B cell (primary cell): ENCODE measurements around a stretch of chr1.

DNA sequence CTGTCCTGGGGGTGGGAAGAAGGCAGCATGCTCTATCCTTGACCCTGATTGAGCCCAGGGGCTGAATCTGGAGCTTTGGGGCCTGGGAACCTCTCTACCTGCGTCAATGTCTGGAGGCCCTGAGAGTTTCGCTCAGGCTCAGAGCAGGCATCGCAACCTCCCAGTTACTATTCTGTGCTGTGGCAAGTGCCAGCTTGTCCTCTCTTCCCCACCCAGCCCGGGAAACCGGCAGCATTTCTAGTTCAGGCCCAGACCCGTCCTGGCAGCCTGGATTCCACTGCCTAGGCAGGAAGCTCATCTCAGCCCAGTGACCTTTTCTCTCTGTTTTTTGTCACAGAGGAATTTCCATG is 10.0 kb upstream of the IRF6 start:
- PRO-cap, result no peak
- CAGE, long polyA plus RNA, result no peak

DNA sequence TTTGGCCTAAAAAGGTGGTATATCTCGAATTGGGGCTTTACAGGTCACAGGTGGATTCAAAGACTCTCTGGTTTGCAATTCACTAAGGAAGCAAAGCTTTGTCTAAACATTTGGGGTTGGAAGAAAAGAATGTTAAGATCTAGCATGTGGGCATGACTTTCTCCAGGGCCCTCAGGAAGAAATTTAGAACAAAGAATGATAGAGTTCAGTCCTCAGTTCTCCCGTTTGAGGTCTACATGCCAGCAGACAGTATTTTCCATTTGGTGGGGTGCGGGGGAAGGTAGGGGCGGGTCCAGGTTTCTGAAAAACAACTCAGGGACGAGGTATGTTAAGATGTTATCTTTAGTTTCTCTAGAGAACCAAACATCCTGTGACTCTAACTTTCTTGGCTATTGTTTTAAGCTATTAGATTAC is 42.4 kb upstream of the SYT14 start:
- PRO-cap, result no peak
- CAGE, long polyA plus RNA, result no peak

DNA sequence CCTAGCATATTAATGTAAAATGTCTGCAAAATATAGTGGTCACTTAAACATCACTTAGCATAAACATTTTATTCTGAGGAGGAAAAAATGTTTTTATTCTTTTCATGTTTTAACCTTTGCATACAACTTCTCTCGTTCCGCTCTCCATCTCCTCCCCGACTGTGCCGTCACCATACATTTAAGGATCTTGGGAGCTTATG is 131.9 kb downstream of the SYT14 start:
- PRO-cap, result no peak
- CAGE, long polyA plus RNA, result no peak

DNA sequence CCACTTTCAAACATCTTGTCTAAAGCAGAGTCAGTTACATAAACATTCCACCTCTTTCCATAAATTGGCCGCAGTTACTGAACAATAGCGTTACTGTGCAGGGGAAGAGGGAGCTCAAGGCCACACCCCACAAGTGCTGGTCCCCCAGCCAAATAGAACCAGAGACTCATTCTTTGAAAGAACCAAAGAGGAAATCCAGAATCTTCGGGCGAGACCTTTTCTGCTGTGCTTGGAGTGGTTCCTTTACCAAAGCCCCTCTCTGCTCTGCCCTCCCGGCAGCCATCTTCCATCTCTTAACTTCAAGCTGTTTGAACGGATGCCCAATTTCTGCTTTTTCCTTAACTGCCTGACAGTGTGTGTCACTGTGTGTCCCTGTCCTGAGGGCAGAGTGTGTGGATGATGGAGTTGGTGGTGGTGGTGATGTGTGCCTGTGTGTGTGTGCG is 30.1 kb downstream of the SERTAD4 start:
- PRO-cap, result no peak
- CAGE, long polyA plus RNA, result no peak

- PRO-cap, result no peak
- CAGE, long polyA plus RNA, result no peak
Measured at GRCh38 chr1:211372145-211372971, 45.7 kb downstream of the TRAF5 start.

DNA sequence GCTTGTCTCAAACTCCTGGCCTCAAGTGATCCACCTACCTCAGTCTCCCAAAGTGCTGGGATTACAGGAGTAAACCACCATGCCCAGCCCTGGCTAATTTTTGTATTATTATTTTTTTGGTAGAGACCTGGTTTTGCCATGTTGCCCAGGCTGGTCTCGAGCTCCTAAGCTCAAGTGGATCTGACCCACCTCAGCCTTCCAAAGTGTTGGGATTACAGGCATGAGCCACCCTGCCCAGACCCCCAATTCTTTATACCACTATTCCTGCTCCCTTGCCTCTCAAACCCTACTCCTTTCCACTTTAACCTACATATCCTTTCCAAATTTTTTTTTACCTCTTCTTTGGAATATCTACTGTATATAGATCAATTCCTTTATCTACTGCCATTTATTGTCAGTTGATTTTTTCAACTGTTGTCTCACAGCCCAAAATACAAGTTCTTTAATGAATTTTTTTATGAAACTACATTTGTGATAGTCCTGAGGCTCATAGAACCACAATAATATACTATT is 8.2 kb downstream of the SLC30A1 start:
- PRO-cap, result no peak
- CAGE, long polyA plus RNA, result no peak

GRCh38 chr1:211723294-211723700 is 47.9 kb upstream of the NEK2 start:
- PRO-cap, result no peak
- CAGE, long polyA plus RNA, result no peak

- PRO-cap, result no peak
- CAGE, long polyA plus RNA, result no peak
Measured at GRCh38 chr1:211738871-211739327, 63.5 kb upstream of the NEK2 start.

DNA sequence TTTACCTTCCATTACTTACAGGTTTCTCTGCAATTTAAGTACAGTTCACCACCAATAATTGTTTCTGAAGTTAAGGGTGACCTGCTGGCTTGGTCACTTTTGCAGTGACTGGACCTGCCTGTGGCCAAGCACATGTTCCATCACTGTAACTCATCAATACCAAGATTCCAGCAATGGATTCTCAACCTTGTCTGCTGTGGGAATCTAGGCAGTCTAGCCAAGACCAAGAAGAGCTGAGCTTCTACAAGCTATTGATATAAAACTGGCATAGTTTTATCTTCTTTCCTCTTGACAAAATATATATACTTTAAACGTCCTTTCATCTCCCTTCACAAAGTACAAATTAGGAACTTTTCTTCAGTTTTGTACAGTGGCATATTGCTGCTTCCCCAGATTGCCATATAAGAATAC is 71.4 kb upstream of the NEK2 start:
- PRO-cap, result no peak
- CAGE, long polyA plus RNA, result no peak

GRCh38 chr1:212234494-212235148 is 50.6 kb upstream of the PPP2R5A start:
- PRO-cap, result no peak
- CAGE, long polyA plus RNA, result no peak

GRCh38 chr1:212255482-212256679 is 29.3 kb upstream of the PPP2R5A start:
- PRO-cap, result no peak
- CAGE, long polyA plus RNA, result no peak

DNA sequence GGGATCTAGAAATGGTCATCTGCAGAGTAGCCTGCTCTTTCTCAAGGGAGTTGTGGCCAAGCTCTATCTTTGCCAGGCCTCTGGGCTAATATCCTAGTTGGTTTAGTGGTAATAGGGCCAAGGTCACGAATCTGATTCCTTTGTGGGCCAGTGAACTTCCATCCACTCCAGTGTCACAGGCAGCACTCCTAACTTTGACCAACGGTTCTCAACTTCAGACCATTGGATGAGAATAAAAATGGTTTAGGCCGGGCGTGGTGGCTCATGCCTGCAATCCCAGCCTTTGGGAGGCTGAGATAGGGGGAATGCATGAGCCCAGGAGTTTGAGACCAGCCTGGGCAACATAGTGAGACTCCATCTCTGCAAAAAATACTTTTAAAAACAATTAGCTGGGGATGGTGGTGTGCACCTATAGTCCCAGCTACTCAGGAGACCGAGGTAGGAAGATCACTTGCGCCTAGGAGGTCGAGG is 28.0 kb upstream of the PPP2R5A start:
- PRO-cap, result no peak
- CAGE, long polyA plus RNA, result no peak

GRCh38 chr1:212347685-212348628 is 62.7 kb downstream of the PPP2R5A start:
- PRO-cap, result no peak
- CAGE, long polyA plus RNA, result no peak

DNA sequence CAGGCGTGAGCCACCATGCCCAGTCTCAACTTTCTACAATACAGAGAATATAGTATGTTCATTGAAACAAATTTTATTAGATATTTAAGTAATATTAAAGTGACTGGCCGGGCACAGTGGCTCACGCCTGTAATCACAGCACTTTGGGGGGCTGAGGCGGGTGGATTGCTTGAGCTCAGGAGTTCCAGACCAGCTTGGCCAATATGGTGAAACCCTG is 51.5 kb downstream of the PACC1 start:
- PRO-cap, result no peak
- CAGE, long polyA plus RNA, result no peak

- PRO-cap, result unidirectional peak, minus-strand start at chr1:212433359
- CAGE, long polyA plus RNA, result no peak
Measured at GRCh38 chr1:212433204-212433995, 680 bp downstream of the NENF start.

- PRO-cap, result no peak
- CAGE, long polyA plus RNA, result no peak
Measured at GRCh38 chr1:212561326-212562041, 47.1 kb upstream of the ATF3 start.

DNA sequence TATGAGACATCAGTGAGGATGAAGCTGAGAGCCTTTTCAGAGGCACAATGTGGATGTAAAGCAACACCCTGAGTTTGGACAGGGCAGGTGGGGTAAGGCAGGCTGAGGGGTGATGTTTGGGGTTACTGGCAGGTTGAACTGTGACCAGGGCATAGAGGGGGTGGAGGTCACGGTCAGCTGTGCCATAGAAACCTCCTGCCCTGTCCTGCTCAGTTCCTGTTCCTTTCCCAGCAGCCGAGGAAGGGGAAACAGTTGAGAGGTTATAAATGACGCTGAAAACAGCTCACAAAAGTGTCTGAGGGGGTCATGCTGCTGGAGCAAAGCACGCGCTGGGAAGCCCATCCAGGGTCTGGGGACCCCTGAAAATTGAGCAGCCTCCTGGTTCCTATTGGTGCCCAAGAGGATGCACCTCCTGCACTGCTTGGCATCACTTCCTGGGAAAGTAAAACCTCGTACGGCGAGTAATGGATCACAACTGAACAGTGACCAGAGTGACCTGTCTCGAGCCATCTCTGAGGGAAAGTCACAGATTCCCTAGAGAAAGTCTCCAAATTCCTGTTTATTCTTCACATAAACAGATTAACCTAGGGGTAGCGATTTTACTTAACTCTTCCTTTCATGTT is 42.0 kb upstream of the ATF3 start:
- PRO-cap, result unidirectional peak, plus-strand start at position 294 of the sequence
- CAGE, long polyA plus RNA, result no peak

DNA sequence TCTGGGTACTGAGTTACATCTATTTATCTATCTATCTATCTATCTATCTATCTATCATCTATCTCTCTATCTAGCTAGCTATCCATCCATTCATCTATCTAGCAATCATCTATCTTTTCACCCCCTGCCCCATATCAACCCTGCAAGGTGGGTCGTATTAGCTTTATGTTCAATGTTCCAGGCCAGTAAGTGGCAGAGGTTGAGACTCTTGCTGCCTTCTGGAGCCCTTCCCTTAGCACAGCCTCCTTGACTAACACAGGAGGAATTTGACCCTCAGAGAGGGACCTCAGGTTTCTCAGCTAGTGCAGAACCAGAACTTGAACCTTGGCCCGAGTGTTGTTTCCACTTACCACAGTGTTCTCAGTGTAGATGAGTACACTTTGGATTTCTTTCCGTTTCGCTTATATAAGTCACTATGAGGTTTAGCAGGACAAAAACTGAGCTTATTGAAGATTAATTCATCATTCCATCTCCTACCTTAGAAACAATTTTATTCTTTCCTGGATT is 11.1 kb upstream of the ATF3 start:
- PRO-cap, result no peak
- CAGE, long polyA plus RNA, result no peak

GRCh38 chr1:212619846-212620593 is 4.3 kb upstream of the GARIN4 start:
- PRO-cap, result no peak
- CAGE, long polyA plus RNA, result no peak

GRCh38 chr1:212621615-212622382 is 2.5 kb upstream of the GARIN4 start:
- PRO-cap, result no peak
- CAGE, long polyA plus RNA, result no peak